ENCODE measurements around a stretch of chr1.

DNA sequence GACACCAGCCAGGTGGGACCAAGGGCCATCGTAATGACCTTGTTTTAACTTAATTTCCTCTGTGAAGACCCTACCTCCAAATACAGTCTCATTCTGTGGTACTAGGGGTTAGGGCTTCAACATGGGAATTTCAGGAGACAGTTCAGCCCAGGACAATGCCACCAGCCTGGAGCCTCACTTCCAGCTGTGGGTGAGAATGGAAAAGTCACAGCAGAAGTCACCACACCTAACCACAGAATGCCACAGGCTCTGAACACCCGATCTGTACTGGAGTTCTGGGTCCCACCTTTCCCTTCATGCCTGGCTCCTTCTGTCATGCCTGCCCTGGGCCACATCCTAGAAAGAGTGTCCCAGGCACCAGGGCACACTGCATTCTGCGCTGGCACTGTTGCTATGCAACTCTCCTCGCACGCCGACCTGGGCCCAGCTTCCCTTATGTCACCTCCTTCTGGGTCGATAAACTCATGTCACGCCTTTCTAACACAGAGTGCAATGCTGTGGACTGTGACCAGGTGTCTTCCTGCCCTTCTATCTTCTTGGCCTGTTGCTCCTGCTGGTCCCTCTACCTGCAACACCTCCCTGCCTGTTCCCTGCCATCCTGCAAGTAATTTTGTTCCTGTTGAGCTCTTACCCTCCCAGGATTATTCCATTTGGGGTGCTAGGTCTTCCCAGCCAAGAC is 21.2 kb downstream of the RCSD1 start:
- RRBS = no CpG with 5 or more reads among the region's 8 CpGs

GRCh38 chr1:167711612-167712343 is 10.0 kb upstream of the MPZL1 start:
- RRBS = no CpG with 5 or more reads among the region's 3 CpGs

- RRBS = no CpG with 5 or more reads among the region's 6 CpGs
Observed at GRCh38 chr1:167899137-167899911, 14.6 kb downstream of the ADCY10 start.

GRCh38 chr1:167912217-167912845 is 1.6 kb downstream of the ADCY10 start:
- RRBS = 97% methylated on average over 2 of the region's 13 CpGs

GRCh38 chr1:167934890-167935812 is 1.3 kb upstream of the DCAF6 start:
- RRBS = no CpG with 5 or more reads among the region's 17 CpGs

DNA sequence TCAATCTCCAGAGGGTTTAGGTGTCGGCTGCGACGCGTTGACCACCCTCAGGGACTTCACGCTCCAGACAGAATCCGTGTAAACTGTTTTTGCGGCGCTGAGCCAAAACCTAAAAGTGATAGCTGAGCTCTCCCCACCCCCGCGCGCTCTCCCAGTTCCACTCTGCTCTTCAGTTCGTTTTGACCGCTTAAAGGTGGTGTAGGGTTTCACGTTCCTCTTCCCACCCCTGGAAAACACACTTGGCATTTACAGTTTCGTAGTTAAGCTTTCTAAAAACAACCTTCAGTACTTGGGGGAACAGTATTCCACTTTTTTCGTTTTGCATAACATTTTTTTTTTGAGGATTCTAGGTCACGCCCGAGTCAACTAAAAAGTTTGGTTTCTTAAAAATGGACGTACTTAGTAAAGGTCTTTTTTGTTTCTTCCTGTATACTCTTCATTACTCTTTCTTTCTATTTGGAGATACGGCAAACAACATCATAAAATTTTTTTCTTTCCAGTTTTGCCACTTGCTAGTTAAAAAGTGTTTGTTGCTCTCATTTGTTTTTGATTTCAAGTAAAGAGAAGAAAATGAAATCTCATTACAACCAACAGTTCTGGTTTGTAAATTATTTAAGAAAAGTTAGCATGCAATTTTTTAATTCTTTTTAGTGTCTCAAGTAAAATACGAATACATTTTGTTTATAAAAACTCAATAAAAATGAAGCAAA is 701 bp upstream of the MPC2 start:
- RRBS = no CpG with 5 or more reads among the region's 21 CpGs

DNA sequence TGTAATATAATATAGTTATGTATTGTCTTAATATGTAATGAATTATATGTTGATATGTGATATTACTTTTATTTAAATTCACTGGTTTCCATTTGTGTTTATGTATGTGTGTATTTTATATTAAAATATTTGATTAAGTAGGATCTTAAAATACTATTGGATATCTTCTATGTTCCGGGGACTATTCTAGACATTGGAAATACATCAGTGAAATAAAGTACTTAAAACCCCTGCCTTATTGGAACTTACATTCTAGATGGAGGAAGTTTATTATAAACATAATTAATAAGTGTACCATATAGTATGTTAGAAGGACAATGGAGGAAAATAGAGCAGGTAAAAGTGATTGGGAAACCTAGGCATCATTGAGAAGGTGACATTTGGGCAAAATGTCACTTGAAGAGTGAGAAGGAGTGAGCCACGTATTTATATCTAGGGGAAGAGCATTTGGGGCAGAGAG is 97.0 kb downstream of the GPR161 start:
- RRBS = no CpG with 5 or more reads among the region's 2 CpGs

DNA sequence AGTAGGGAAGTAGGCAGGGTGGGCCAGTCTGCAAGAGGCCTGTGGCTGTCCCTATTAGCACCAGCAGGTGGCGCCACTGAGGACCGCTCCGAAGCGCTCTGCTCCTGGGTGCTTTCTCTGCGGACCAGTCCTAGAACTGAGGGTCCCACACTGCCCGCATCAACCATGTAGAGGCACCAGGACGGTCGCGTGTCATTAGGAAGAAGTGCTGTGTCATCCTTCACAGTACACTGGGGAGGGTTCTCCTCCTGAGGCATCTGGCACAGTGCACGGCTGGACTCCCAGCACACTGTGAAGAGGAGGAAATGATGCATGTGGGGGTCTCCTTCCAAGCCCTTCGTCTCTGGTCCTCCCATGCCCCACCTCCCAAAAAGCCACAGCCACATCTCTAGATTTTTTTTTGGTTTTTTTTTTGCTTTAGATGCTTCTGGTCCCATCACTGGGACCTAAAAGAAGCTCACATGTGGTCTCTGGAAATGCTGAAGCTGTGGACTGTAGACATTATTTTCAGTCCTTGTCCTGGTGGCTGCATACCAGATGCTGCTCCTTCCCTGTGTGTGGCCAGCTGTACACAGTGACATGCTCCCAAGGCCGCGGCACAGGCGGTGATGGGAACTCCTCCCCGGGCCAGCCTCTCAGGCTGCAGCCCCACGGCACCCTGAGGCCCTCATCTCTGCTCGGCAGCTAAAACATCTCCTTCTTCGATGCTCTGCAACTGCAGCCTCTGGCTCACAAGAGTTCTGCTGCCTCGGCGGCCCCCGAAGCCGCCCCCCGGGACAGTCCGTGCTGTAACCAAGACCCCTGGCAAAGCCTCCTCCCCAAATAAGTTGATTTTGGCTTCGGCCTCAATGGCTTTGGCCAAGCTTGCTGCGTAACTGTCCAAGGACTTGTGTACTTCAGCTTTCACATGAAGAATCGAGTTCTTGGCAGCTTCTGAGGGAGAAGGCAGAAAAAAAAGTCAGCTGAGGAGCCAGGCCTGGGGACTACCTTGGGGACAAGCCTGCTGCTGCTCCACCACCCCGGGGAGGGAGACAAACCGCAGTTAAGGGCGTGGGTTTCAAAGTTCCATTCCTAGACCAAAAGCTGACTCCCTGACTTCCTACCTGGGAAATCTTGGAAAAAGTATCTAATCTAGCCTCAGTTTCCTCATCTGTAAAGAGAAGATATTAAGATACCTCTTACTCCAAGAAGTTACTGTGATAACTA is 51.5 kb downstream of the GPR161 start:
- RRBS = no CpG with 5 or more reads among the region's 30 CpGs

DNA sequence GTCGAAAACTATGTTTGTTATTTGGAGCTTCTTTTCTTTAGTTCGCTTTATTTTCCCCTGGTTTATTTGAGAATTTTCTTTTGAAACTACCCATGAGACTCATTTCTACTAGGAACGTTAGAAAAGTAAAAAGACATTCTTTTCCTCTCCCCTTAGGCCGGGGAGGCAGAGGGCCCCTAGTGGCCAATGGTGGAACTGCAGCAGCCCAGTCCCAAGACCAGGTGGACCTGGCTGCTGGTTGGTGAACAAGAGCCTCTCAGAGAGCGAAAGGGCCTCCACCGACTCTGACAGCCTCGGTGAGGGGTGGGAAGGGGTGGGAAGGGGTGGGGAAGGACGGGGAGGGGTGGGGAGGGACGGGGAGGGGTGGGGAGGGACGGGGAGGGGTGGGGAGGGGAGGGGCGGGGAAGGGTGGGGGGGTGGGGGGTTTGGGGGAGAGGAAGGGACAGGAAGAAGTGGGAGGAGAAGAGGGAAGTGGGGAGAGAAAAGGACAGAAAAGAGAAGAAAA is 9.1 kb upstream of the GPR161 start:
- RRBS = no CpG with 5 or more reads among the region's 11 CpGs

DNA sequence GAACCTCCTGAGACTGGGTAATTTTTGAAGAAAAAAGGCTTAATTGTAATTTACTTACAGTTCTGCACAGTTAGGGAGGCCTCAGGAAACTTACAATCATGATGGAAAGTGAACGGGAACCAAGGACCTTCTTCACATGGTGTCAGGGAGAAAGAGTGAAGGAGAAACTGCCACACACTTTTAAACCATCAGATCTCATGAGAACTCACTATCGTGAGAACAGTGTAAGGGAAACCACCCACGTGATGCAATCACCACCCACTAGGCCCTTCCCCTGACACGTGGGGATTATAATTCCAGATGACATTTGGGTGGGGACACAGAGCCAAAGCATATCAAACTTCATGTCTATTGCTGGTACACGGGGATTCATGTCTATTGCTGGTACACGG is 5.4 kb upstream of the SFT2D2 start:
- RRBS = no CpG with 5 or more reads among the region's 6 CpGs

- RRBS = no CpG with 5 or more reads among the region's 26 CpGs
Observed at GRCh38 chr1:168387048-168387762, 106.5 kb downstream of the TBX19 start.

- RRBS = no CpG with 5 or more reads among the region's 2 CpGs
Observed at GRCh38 chr1:168427886-168428325, 115.9 kb downstream of the XCL2 start.

DNA sequence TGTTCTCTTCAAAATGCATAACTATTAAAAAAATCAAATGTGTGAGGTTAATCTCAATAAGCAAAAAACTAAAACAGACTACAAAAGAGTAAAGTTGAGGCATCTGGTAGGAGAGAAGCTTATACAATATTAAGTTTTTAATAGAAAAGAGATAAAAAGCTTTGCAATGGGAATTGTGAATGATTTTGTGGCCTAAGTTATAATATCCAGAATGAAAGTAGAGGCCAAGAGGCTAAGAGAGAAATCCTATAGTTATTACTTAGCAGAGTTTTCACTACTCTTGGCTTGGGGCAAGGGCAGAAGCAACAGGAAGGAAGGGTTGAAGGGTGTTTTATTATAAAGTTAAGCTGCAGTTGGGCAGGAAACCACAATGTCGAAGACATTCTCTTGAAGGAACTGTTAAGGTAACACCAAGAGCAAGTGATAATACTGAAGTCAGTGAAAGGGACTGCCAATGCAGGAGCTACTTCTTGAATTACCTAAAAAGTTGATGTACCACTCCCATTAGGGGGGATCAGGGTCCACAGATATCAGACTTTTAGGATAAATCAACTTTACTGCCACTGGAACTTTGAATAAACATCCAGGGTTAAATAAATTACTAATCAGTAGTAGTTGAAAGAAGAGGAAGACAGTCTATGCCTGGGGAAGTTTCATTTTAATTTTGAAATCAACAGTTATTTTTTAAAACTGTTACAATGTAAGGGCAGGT is 8.3 kb downstream of the XCL2 start:
- RRBS = no CpG with 5 or more reads among the region's 1 CpG

GRCh38 chr1:168608871-168609936 is 32.8 kb downstream of the XCL1 start:
- RRBS = no CpG with 5 or more reads among the region's 23 CpGs

- RRBS = no CpG with 5 or more reads among the region's 3 CpGs
Observed at GRCh38 chr1:168622845-168623316, 46.5 kb downstream of the XCL1 start.

DNA sequence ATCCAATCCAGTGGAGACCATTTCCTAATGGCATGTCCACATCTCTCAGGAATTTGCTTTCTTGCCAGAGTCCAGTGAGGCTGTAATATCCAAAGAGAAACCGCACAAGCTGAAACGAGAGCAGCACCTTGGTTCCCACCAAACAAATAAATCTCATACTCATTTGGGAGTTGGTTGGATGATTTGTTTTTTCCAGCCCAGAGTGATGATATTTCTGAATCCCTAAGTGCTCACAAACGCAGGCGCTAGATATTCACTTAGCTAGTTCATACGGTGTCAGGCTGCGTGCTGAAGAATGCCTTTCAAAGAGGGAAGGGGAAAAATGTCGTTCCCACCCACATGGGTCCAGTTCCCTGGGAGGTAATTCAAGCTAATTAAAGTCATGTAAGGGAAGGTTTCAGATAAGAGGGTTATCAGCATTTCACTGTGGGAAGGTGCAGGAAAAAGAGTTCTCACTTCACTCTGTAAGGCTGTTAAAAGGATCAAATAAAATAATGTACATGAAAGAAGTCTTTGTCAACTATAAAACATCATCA is 19.5 kb downstream of the DPT start:
- RRBS = no CpG with 5 or more reads among the region's 7 CpGs

- RRBS = no CpG with 5 or more reads among the region's 7 CpGs
Observed at GRCh38 chr1:168907011-168907658, 178.1 kb upstream of the DPT start.

- RRBS = no CpG with 5 or more reads among the region's 13 CpGs
Observed at GRCh38 chr1:169103034-169104075, 3.1 kb upstream of the ATP1B1 start.

DNA sequence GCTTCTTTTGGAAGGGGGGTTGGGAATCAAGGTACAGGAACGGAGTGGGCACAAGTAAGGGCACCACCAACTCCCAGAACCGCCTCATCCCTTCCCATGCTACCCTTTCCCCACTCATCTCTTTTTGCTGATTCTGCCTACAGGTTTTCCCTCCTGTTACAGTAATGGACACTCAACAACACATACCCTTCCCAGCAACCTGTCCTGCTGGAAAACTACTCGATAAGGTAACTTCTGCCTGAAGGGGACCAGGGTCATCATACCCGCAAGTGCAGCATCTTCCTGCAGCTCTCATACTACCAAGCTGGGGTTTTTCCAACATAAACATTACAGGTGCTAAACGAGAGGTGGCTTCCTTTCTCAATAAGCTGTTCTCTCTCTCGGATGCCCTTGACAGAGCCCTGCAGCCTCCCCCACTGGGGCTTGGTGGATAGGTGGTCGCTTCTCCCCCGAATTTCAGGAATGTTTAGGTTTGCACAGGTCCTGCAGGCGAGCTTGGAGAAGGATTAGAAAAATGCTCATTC is 1.9 kb upstream of the ATP1B1 start:
- RRBS = no CpG with 5 or more reads among the region's 9 CpGs